Caco-2 (cell line): Measurements from ENCODE around the gene MED12L.

DNA sequence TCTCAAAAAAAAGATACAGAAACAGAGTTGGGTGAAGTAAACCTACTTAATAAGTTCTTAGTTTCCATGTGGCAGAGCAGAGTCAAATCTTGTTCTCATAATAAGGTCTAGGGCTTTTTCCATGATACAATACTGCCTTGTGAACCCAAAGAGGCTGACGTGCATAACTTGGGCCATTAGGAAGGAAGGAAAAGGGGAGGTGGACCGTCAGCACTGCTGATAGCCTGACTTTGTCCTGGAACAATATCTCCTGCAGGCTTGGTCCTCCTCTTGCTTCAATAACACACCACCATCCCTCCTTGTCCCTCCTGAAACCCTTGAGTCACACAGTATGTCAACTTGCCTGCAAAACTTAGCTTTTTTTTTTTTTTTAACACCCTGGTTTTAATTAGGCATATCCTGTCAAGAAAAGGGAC is 67.2 kb downstream of the WWTR1 start:
- PRO-cap: no peak
- RRBS: no CpG with 5 or more reads among the region's 2 CpGs

DNA sequence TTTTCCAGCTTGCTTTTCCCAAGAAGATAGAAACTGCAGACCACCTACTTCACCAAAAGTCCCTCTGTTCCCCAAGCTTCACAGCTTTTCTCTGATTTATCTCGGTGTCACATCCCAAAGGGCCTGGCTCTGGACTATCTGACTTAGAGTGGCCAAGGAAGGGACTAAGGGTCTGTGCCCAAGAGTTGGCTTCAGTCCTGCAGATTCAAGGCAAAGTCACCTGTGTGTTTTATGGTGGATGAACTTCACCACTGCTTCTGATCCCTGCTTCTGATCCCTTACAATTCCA is 1.5 kb downstream of the WWTR1 start:
- PRO-cap: no peak
- RRBS: no CpG with 5 or more reads among the region's 1 CpG

DNA sequence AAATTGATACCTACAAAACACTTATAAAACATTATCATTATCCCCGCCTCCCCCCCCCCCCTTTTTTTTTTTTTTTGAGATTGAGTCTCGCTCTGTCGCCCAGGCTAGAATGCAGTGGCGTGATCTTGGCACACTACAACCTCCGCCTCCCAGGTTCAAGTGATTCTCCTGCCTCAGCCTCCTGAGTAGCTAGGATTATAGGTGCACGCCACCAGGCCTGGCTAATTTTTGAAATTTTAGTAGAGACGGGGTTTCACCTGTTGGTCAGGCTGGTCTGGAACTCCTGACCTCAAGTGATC is 41.8 kb downstream of the COMMD2 start:
- PRO-cap: no peak
- RRBS: no CpG with 5 or more reads among the region's 7 CpGs

- PRO-cap: no peak
- RRBS: 100% methylated on average over 1 of the region's 16 CpGs
These were observed 176.8 kb upstream of the PFN2 start for GRCh38 chr3:150147112-150148278.

DNA sequence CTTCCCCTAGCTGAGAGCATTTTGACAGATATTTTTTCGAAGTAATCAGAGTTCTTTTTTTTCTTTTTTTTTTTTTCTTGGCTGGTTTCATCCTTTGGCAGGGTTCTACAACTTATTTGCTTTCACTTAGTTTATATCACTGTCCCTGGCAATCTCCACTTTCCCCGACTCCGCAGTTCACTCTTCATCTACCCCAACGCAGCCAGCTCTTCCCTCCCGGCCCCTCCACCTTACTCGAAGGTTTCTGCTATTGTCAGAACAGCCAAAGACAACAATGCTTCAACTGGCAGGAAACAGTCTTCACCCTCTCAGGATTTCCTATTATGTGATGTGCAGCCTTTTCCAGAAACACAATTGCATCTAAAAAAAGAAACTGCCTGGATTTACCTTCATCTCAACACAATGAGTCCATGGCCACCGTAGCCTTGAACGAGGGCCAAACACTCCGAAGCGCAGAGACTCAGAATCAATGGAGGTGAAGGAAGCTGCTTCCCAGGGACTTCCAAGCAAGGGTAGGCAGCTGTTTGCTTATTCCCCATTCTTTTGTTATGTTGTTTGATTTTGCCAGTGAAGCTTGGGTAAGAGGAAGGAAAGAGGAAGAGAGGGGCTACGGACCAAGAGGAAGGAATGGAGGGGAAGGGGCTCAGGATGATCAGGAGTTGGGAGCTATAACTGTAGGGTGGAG is 182.1 kb upstream of the TSC22D2 start:
- PRO-cap: no peak
- RRBS: no CpG with 5 or more reads among the region's 11 CpGs

DNA sequence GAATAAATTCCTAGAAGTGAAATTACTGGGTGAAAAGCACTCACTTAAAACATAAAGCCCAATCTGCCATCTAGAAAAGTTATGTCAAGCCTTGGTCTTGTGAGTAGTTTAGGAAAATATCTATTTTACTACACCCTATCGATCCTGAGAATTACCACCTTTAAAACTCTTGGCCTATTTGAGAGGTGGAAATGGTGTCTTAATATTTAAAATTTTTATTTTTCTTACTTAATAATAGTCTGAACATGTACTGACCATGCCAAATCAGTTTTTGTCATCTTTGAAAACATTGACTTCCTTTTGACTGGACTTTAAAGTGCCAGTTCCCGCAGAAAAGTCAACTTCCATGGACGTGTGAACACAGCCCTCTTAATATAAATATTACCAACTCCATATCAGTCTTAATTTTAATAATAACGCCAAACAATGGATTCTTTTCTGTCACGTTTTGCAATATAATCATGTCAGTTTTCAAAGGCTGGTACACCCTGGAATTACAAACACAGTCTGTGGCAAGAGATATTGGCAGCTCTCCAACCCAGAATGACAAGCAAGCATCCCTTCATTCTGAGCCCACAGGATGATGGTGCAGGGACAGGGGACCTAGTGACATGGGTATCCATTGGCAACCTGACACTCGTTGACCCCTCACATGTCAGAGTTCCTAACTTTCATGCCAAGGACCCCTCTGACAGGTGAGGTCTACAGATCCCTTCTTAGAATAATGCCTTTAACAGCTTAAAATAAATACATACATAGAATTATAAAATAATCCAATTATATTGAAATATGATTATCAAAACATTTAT is 154.6 kb upstream of the TSC22D2 start:
- PRO-cap: no peak
- RRBS: no CpG with 5 or more reads among the region's 6 CpGs

DNA sequence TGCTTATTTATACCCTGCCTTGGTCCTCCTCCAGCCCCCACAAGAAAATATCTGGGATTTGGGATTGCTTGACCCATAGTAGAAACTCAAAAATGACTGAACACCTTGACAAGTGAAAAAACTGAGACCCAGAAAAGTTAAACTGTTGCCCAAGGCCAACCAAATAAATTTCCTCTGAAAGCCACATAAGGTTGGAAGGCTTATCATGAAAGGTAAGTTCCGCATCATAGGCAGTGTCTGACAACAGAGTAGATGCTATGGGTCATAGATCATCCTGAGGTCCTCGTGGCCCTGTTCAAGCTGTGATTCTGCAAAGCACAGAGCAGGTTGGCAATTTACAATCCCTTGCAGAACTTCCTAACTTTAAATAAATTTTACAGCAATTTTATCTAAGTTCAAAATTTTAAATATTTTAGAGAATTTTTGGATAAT is 140.8 kb upstream of the TSC22D2 start:
- PRO-cap: no peak
- RRBS: no CpG with 5 or more reads among the region's 2 CpGs

DNA sequence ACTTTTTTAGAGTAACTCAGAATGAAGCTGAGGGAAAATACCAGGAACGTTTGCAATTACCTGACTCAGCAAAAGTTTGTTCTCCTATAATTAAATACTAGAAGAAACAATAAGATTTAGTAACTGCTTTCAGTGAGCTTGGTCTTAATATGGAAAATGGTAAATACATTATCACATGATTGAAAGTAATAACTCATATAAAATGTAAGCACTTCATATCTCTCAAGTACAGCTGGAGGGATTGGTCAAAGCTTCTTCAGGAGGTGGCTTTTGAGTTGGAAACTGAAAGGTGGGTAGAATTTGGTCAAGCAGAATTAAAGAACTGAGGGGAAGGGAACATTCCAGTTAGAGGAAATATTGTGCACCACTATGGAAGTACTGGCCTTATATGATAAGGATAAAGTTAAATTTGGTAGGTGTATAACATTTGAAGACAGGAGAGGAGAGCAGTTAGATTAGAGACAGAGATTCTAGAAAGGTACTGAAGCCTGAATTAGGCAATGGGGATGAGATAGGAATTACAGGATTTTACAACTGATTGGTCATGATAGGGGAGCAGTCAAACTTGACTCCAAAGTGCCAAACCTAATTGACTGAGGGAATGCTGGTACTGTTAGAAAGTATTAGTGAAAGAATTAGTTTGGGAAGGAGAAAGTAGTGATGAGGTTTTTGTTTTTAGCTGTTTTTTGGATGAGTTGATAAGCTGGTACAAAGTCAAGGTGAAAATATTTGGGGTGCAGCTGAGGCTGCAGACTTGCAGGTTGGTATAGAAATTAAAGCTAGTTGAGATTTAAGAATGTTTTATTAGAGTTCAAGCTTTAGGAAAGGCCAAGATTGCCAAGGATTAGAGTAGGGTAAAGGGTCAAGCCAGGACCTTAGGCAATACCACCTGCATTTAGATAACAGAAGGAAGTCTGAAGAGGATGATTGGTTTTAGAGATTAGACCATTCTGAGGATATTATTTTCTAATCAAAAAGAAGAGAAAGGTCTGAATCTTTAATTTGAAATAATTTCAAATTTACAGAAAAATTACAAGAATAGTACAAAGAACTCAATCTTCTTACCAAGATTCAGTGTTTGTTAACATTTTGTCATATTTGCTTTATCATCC is 22.2 kb downstream of the TSC22D2 start:
- PRO-cap: no peak
- RRBS: no CpG with 5 or more reads among the region's 1 CpG

DNA sequence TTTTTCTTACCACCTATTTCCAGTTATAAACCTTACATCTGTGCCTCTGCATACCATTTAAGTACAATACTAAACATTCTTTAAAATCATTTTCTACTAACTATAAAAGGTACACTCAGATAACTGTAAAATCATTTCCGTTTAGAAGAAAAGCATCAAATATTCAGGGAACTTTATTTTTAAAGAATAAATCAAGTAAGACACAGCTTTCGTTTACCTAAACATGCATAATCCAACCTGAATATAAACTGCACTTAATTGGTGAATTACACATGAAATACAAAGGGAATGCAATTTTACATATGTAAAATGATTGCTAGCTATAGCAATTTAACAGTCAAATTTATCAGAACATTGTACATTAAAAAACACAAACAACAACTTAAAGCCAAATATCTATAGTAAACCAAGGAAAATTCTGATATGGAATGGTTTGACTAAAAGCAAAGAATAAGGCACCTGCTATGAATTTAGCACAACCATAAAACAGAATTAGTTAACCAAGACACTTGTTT is 3.9 kb downstream of the SERP1 start:
- PRO-cap: no peak
- RRBS: no CpG with 5 or more reads among the region's 2 CpGs

GRCh38 chr3:150728923-150729127 is 25.1 kb upstream of the ERICH6 start:
- PRO-cap: no peak
- RRBS: no CpG with 5 or more reads among the region's 1 CpG

DNA sequence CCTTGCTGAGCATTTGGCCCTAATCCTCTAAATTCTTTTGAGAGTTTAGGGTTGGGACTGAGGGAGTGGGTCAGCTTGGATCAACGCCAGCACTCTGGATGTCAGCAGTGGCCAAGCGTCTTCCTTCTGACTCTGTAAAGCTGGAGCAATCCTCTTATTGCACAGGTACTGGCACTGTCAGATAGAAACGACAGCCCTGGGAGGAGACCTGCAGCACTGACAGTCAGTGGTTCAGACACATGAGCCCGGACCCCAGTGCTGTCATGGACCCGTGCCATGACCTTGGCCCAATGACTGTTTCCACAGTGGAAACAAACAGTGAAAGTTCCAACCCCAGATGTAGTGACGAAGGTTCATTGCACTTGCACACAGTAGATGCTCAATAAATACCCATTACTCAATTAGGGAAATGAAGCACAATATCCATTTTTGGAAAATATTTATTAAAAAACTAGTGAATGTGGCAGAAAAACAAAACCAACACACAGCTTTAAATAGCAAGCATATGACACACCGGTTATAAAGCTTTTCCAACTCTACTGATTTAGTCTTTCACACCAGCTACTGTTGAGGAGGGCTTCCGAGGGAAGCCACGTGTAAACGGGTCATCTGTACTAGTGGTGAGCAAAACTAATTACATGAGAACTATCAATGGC is 22.1 kb downstream of the SIAH2 start:
- PRO-cap: no peak
- RRBS: no CpG with 5 or more reads among the region's 10 CpGs

DNA sequence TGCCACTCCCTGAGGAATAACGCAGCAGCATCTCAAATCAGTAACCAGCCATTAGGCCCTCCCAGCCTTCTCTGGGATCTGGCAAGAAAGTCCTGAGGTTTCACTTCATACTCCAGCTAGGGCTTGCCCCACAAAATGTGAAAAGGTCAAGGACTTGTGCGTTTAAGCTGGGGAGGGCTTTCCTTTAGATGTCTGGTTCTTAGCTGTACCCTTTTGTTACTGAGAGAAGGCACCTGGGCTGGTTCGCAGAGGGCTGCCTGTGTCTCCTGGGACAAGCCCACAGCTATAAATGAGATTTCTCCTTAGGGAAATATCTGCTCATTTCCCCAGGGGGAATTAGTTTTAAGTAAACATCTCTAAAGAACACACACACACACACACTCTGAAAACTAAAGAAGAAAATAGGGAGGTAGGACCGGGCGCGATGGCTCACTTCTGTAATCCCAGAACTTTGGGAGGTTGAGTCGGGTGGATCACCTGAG is 15.7 kb downstream of the SIAH2 start:
- PRO-cap: no peak
- RRBS: no CpG with 5 or more reads among the region's 7 CpGs

DNA sequence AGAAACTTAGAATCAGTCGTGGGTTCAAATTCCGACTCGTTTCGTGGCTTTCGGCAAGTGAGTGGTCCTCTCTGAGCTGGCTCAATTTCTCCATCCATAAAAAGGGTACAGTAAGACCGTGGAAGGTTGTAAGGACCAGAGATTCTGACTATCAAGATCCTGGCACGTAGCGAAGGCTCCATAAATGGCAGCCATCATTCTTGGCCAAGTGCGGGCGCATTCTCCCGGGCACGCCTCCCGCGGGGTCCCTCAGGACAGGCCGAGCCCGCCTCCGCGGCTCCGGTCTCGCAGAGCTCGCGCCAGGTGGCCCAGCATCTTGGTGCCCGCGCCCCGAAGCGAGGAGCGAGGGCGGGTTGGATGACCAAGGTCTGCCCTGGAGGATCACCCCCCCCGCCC is 467 bp upstream of the MED12L start:
- PRO-cap: bidirectional peak, plus-strand start at position 314 of the sequence, minus-strand start at position 210 of the sequence
- RRBS: 4% methylated on average over 10 of the region's 29 CpGs

- PRO-cap: bidirectional peak, plus-strand start at chr3:151085697, minus-strand start at chr3:151085569
- RRBS: 3% methylated on average over 43 of the region's 62 CpGs
These were observed at the start of gene MED12L for GRCh38 chr3:151085395-151085857. MED12L (plus strand) TSS chr3:151085664.

DNA sequence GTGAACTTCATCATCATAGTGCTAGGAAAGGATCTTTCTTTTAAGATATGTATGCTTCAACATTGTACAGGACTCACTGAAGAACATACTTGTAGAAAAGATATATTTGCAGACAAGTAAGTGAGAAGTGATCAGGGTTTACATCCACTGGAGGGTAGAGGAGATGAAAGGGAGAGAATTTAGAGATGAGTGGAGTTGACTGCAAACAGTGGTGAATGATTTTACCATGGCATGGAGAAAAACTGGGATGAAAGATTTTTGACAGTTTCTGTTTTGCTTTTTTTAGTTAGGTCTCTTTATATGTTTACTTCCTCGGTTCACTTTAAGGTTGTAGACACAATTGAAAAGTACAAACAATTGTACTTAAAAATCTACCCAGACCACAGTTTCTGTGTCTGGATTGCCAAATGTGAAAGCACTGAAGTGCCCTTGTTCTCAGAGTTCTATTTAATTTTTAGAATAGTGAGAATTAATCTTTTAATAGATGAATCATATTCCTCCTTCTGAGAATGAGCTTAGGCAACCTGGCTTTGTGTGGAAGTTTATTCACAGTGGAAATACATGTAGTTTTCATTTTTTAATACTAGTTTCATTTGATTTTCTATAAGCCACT is 1.6 kb upstream of the GPR171 start:
- PRO-cap: no peak
- RRBS: no CpG with 5 or more reads among the region's 1 CpG

DNA sequence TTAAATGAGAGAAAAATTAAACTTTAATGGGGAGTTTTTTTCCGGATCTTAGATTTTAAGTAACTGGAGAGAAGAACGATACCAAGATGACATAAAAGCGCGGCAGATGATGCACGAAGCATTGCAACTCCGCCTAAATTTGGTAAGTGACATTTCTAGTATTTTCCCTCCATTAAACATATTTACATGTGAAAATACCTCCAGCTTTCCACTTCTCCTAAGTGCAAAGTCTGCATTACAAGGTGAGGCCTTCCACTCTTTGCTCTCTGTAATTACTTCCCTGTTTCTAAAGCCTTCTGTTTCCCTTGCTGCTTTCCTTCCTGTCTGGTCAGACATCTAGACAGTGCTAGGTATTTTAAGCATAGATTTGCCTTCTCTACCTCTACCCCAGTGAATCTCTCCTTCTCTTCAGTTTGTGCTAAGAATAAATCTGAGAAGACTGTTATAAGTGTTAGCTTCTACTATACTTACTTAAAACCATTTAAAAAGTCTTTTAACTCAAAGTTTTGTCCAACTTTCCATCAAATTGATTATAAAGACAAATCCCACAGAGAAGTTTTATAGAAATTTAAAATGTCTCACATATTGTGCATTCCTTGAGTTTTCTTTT is 1.8 kb downstream of the P2RY12 start:
- PRO-cap: no peak
- RRBS: no CpG with 5 or more reads among the region's 6 CpGs

GRCh38 chr3:151766560-151766953 is 32.8 kb downstream of the AADACL2 start:
- PRO-cap: no peak
- RRBS: no CpG with 5 or more reads among the region's 3 CpGs

DNA sequence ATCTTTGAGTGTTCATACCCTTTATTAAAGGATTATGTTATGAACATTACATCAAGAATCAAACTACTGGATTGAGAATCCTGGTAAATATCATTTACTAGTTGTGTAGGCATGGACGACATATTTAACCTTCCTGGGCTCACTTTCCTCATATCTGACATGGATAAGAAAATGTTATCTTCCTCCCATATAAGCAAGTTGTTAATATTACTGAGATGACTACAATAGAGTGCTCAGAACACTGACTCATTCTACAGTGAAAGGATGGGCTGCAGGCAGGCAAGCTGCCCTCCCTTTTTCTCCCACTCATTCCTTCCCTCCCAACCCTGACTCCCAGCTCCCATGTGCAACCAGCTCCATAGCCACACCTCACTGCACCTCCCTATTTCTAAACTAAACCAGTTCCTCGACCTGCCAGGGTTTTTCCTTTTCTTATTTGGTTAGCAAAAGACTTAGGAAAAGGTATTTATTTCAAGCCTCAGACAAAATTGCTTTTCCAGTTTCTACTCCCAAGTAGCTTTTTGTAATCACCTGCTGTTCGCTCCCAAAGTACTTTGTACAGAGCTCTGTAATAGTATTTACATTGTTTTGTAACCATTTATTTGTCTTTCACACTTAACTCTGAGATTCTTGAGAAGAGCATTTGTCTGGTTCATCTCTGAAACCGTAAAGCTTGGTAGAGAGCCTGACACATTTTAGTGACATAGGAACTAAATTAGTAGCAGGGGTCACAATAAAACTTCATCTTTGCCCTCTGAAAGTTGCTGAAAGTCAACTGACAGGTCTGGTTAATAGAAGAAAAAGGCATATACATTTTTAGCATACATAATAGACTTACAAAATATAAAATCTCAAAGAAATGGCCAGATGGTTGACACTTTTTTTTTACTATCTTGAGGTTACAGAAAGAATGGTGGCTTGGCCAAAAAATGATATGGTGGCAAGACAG is 2.2 kb downstream of the AADAC start:
- PRO-cap: unidirectional peak, minus-strand start at position 395 of the sequence
- RRBS: no CpG with 5 or more reads among the region's 4 CpGs

GRCh38 chr3:152204898-152205692 is 63.6 kb upstream of the MBNL1 start:
- PRO-cap: no peak
- RRBS: no CpG with 5 or more reads among the region's 5 CpGs

- PRO-cap: no peak
- RRBS: no CpG with 5 or more reads among the region's 1 CpG
These were observed 31.9 kb upstream of the MBNL1 start for GRCh38 chr3:152236791-152237191.